Gallbladder (tissue), 1 donor: Measurements from ENCODE around the genes PTGER2 and GPR137C.

DNA sequence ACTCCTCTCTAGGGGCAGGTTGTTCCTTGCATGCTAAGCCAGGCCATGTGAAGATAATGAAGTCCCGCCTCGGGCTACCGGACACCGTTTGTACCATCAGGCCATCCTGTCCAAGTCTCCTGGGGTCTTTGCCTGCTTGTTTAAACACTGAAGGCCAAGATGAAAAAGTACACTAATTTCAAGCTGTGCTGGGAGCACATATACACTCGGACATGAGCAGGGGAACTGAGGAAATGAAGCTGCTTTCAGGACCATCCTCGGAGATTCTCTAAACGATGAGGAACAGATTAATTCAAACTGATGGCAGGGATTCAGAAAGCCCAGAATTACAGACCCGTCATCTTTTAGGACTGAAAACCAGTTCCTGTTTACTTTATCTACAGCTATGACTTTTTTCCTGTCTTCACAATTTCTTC, 6.3 kb upstream of the ABHD12B start:
- PRO-cap = bidirectional peak, plus-strand start outside the sequence, minus-strand start at position 270 of the sequence

DNA sequence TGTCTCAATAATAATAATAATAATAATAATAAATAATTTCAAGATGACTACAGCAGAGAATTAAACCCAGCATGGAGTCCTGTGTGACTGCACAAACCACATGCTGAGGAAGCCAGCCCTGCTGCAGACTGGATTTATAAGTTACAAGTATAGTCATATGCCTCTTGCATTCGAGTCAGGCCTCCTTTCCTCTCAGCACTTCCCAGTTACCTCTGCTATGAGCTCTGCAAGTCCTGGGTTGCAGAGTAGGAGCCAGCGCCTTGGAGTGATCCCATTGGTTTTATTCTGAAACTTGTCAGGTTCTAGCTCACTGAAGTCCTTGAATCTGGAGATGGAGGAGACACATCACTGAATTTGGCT, 29.8 kb downstream of the PYGL start:
- PRO-cap = no peak

DNA sequence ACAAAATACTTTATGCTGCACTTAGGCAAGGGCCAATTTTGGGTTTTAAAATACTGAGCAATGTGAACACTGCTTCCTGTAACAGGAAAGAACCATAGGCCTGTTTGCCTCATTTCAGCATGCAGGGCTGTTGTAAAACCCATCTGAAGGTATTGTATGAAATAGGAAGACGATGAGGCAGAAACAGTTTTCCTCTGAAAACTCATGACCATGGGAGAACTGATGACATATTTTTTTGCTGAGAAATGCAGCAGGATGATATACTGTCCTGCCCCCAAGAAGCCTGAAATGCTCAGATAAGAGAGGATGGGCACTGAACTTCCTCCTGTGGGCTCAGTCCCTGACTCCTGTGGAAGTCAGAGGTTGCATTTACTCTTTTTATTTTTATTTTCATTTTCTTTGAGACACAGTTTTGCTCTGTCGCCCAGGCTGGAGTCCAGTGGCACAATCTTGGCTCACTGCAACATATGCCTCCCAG, 17.4 kb downstream of the PYGL start:
- PRO-cap = no peak

GRCh38 chr14:50944060-50944292, 307 bp downstream of the PYGL start:
- PRO-cap = no peak

DNA sequence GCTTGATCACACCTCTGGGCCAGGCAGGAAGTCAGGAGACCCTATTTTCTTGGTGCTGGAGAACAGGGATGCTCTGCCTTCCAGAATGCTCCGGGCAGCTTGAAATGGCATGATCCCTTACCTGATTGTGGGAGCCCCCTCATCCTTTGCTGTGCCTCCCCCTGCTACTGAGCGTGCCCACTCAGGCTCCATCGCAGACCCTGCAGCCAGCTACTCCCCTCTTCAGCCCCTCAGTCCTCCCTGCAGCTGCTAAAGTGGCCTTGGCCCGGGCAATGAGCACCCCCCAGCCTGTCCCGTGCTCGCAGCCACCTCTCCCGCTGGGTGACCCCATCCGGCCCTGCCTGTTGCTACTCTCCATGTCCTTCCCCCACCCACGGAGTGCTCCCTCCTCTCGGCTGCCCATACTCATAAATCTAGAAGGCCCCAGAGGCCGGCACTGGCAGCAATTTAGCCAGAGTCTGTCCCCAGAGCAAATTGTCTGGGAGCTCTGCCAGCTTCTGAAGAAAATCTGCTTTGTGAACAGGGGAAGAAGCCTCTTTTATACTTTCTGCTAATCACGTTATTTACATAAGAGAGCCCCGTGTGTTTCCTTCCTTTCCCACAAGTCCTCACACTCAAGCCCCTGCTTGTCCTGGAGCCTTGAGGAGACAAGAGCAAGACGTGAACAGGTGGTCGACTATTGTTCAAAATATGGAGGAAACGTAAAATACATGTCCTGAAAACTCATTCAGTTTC, 143.7 kb upstream of the FRMD6 start:
- PRO-cap = no peak

- PRO-cap = no peak
Observed at GRCh38 chr14:51599804-51600635, 51.7 kb upstream of the FRMD6 start.

GRCh38 chr14:51867549-51868319, 7.3 kb downstream of the GNG2 start:
- PRO-cap = no peak

GRCh38 chr14:51869290-51870154, 9.1 kb downstream of the GNG2 start:
- PRO-cap = no peak

DNA sequence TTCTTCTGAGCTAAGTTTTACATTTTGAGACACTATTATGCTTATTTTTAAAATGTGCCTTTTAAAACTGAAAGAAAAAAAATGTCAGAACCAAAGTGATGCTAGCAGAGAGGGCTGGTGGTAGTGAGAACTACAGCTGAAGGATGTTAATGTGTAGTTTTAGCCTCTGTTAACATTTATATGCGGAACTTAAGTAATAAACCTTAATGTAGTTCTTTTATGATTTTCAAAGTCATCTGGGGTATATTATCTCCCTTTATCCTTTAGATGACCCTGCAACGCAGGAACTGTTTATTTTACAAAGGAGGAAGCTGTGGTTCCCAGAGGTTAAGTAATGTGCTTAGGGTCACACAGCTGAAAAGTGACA, 23.7 kb downstream of the GNG2 start:
- PRO-cap = no peak

- PRO-cap = no peak
Observed at GRCh38 chr14:51963214-51963789, 26.0 kb upstream of the RTRAF start.

- PRO-cap = no peak
Observed at GRCh38 chr14:52052203-52052477, 16.7 kb downstream of the NID2 start.

GRCh38 chr14:52063025-52063336, 5.9 kb downstream of the NID2 start:
- PRO-cap = no peak

- PRO-cap = no peak
Observed at GRCh38 chr14:52122832-52123205, 54.0 kb upstream of the NID2 start.

- PRO-cap = no peak
Observed at GRCh38 chr14:52268134-52269103, 921 bp downstream of the PTGDR start.

DNA sequence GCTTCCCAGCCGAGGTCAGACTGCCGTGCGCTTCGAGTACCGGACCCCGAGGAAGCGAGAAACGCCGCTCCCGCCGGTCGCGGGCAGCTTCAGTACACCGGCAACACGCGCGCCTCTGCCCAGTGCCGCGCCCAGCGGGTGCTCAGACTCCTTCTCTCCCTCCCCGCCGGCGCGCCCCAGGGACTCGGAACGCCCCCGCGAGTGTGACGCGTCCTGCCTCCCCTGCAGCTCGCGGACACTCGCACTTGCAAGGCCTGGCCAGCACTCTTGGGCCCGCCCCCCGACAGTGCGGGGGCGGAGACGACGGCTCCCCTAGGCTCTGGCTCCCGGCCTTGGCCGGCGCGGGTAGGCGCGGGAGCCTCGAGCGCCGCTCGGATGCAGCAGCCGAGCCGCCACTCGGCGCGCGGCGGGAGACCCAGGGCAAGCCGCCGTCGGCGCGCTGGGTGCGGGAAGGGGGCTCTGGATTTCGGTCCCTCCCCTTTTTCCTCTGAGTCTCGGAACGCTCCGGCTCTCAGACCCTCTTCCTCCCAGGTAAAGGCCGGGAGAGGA, at the start of gene PTGER2:
Gene PTGER2 (plus strand): TSS at position 342 of the 549 bp plus-strand sequence.
- PRO-cap = bidirectional peak, plus-strand start at position 342 of the sequence, minus-strand start at position 117 of the sequence

GRCh38 chr14:52327216-52327566, 13.1 kb downstream of the PTGER2 start:
- PRO-cap = no peak

GRCh38 chr14:52399575-52400247, 85.6 kb downstream of the PTGER2 start:
- PRO-cap = no peak

DNA sequence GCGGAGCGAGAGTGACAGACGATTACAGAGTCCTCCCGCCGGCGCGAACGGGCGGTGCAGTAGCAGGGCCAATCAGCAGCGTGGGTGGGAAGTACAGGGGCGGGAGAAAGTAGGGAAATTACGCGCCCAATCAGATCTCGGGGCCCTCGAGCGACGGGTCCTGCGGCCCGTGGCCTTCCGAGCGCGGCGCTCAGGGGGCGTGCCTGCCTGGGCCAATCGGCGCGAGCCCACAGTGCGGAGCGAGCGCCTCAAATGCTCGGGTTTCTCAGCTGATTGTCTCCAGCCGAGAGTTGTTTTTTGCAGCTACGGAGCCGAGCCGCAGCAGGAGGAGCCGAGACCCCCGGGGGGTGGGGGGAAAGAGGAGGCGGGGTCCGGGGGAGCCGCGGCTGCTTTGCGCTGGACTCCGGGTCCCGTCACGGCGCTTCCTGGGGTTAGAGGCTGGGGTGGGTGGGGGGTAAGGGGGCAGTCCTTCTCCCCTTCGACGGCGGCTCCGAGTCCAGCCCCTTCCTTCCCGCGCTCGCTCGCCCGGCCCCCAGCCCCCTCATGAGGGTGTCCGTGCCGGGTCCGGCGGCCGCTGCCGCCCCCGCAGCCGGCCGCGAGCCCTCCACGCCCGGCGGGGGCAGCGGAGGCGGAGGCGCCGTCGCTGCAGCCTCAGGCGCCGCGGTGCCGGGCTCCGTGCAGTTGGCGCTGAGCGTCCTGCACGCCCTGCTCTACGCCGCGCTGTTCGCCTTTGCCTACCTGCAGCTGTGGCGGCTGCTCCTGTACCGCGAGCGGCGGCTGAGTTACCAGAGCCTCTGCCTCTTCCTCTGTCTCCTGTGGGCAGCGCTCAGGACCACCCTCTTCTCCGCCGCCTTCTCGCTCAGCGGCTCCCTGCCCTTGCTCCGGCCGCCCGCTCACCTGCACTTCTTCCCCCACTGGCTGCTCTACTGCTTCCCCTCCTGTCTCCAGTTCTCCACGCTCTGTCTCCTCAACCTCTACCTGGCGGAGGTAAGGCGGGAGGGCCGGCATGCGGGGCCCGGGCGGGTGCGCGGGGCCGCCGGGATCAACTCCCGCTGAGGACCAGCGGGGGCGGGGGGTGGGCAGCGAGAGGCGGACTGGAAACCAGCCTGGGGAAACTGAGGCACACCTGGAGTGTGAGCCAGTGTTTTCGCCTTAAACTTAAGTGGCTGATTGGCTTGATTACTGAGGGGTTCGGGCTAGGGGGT, at the start of gene GPR137C:
Gene GPR137C (plus strand): TSS at position 232 of the 1,205 bp plus-strand sequence.
- PRO-cap = bidirectional peak, plus-strand start at position 276 of the sequence, minus-strand start outside the sequence

DNA sequence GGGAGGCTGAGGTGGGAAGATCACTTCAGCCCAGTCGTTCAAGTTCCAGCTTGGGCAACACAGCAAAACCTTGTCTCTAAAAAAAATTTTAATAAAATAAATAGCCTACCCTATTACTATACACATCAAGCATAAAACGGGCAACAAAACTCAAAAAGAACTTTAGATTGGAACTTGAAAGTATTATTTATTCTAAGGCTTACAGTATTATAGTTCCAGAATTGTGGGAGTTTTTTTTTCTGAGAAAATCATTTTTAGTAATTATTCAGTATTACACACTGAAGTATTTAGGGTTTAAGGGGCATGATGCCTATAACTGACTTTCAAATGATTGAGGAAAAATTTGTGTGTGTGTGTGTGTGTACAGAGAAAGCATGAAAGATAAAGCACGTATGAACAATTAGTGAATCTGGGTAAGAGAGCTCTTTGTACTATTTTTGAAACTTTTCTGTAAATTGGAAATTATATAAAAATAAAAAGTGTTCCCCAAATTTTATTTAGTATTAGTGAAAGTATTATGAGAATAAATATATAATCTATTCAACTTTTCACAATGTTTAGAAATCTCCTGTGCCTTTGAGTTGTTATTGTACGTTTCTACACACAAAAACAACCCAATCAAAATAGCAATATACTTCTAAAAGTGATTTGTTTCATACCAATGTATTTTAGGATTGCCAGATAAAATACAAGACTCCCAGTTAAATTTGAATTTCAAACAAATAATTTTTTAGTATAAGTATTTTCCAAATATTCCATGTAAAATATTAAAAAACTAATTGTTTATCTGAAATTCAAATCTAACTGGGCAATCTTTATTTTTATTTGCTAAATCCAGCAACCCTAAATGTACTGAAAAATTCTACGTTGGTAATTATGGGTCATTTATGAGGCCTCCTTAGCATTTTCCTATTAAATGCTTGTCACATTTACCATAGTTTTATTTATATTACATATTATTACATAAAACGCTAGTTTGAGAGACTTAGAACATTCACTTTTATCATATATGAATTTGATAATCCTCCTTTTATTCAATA, 52.7 kb downstream of the ERO1A start:
- PRO-cap = no peak

DNA sequence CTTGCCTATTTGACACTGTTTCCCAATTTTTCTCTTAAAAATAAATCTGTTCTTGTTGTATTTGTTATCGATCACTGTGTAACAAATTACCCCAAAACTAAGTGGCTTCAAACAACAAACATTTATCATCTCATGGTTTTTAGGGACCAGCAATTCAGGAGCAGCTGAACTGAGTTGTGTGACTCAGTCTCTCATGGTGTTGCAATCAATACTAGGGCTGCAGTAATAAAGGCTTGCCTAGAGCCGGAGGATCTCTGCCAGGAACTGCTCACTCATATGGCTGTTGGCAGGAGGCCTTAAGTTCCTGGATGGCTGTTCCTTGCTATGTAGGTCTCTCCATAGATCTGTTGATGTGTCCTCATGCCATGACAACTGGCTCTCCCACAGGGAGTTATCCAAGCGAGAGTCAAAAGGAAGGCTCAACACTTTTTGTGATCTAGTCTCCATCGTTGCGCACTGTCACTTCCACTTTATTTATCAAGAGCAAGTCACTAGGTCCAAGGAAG, 3.8 kb upstream of the PSMC6 start:
- PRO-cap = no peak